Pulmonary artery (tissue), 1 donor: Measurements from ENCODE around the genes PRSS58 and TAS2R40.

DNA sequence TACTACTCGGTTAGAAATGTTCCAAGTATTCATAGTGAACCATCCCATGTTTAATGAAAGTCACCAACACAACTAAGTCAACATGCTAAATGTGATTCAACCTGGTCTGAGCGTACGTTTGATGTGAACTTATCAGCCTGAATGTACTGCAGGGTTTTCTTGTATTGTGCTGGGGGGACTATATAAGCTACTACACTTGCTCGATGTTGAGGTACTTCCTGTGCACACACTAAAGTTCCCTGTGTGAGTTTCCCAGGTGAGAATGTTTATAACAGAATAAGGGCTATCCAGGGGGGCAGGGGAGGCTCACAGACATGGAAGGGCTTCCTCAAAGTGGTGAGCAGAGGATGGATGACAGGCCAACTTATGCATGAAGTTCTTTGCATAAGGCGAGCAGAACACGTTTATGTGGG, 22.0 kb downstream of the SLC37A3 start:
- PRO-cap: no peak

GRCh38 chr7:140458626-140459369, 20.5 kb downstream of the MKRN1 start:
- PRO-cap: no peak

GRCh38 chr7:140488507-140488822, 9.2 kb upstream of the MKRN1 start:
- PRO-cap: no peak

GRCh38 chr7:140539315-140539987, 60.1 kb upstream of the MKRN1 start:
- PRO-cap: no peak

GRCh38 chr7:140604652-140604894, 36.0 kb downstream of the DENND2A start:
- PRO-cap: no peak

DNA sequence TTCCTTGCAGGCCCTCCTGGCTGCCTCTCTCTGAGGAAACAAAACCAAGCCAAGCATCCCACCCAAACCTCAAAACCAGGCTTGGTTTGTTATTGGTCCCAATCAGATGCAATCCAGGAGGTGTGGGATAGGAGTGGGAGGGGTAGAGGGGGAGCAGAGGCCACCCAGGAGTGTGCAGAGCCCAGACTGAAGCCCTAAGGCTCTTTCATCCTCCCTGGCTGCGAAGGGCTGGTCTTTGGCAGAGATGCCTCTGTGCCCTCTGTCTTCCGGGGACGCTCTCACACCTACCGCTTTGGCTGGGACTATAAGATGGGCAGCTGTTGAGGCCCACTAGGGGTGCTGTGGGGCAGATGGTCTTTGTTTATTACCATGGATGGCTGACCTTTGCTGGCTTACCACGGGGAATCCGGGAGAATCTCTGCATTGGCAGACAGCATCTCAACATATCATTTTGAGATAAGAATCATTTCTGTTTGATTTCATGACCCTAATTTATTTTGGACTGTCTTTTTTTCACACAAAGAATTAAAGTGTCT, 6.4 kb upstream of the DENND2A start:
- PRO-cap: no peak

- PRO-cap: no peak
These were observed 474 bp upstream of the BRAF start for GRCh38 chr7:140925228-140925577.

- PRO-cap: no peak
These were observed 6.0 kb upstream of the TMEM178B start for GRCh38 chr7:141067803-141068332.

DNA sequence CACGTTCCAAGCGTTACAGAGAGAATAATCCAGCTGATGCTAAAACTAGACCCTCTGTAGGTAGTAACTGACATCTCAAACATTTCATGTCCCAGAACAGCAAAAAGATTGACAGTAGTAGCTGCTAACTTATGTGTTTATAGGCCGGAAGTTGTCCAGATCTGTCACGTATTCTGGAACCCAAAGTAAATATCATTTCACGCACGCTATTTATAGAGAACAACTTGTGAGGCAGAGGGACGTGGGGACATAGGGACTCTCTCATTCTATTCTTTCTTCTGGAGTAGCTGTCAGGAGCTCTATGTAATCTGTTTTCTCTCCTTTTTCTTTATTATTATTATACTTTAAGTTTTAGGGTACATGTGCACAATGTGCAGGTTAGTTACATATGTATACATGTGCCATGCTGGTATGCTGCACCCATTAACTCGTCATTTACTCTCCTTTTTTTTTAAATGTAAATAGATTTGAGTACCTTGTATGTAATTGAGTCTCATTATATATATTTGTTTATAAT, 22.4 kb downstream of the AGK start:
- PRO-cap: no peak

- PRO-cap: no peak
These were observed 37.2 kb downstream of the DENND11 start for GRCh38 chr7:141664362-141665574.

GRCh38 chr7:141674754-141675026, 27.3 kb downstream of the DENND11 start:
- PRO-cap: no peak

DNA sequence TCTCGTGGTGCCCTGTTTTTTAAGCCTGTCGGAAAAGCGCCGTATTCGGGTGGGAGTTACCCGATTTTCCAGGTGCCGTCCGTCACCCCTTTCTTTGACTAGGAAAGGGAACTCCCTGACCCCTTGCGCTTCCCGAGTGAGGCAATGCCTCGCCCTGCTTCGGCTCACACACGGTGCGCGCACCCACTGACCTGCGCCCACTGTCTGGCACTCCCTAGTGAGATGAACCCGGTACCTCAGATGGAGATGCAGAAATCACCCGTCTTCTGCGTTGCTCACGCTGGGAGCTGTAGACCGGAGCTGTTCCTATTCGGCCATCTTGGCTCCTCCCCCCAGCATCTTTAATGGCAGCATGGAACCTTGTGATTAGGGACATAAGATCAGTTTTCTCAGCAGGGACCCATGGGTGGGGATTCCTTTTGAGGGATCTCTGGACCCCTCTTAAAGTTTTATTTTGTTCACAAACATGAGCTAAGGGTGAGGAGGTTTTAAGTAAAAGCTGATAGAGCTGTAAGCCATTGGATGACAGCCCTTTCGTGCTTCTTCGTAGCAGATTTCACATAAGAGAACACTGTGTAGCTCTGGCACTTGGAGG, 9.8 kb upstream of the MGAM start:
- PRO-cap: no peak

DNA sequence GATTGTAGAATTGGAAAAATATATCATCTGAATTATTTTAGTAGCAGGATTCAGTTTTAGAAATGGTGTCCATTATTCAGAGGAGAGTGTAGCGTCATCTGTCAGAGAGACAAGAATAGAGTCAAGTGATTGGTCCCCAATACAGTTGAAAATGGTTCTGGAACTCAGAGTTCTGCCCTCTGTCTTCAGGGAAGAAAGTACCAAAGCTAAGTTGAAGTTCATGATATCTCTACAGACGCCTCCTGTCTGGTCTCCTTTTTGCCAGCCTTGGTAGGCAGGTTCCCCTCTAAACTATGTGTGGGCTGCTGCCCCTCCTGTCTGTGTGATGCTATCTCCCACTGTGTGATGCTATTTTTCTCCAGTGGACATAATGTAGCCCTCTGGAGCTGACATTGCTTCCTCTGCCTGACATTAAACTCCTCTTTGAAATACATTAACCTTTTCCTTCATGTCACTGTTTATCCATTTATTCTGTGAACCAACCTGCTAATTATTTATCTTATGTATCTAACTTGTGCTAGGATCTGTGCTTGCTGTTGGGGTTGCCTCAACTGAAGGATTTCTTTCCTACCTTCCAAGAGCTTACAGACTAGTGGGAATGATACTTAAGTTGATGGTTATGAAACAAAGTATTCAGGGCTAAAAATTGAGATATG, at the start of gene PRSS58:
TSS of gene PRSS58 (minus strand) at position 269 of the 656 bp plus-strand sequence.
- PRO-cap: no peak

GRCh38 chr7:142324273-142324882, 66.5 kb upstream of the PRSS58 start:
- PRO-cap: no peak

- PRO-cap: no peak
These were observed 197.1 kb upstream of the PRSS58 start for GRCh38 chr7:142454840-142455430.

DNA sequence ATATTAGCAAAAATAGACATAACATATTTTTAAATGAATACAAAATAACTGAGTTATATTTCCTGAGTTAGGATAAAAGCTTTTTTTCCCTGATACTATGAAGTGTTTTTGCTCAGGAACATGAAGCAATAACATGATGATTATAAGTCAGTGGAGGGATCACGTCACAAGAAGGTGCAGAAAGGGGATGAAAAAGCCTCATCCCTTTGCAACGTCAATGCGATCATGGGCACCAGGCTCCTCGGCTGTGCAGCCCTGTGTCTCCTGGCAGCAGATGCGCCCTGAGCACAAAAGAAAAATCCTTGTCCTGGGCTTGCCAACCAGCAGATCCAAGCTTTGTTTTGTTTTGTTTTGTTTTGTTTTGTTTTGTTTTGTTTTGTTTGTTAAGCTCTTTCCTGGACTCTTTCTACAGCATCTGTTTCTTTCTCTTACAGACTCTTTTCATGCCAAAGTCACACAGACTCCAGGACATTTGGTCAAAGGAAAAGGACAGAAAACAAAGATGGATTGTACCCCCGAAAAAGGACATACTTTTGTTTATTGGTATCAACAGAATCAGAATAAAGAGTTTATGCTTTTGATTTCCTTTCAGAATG, 103.4 kb upstream of the PRSS1 start:
- PRO-cap: no peak

- PRO-cap: no peak
These were observed 102.8 kb upstream of the PRSS1 start for GRCh38 chr7:142646332-142646977.

GRCh38 chr7:142809204-142809807, 38.5 kb downstream of the PRSS2 start:
- PRO-cap: no peak

DNA sequence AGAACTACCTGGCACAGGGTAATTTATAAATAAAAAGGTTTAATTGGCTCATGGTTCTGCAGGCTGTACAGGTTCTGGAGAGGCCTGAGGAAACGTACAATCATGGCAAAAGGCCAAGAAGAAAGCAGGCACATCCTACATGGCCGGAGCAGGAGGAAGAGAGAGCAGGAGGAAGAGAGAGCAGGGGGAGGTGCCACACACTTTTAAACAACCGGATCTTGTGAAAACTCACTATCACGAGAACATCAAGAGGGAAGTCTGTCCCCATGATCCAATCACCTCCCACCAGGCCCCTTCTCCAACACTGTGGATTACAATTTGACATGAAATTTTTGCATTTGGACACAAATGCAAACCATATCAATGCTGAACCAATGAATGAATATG, 6.1 kb downstream of the TRPV5 start:
- PRO-cap: no peak

- PRO-cap: no peak
These were observed at the start of gene TAS2R40 for GRCh38 chr7:143221737-143222090. TAS2R40 (plus strand) TSS chr7:143222037.